ENCODE data around the gene CD52.

GRCh38 chr1:25242081-25242589 lies 5.1 kb downstream of the RSRP1 start:
- PRO-cap = no peak

DNA sequence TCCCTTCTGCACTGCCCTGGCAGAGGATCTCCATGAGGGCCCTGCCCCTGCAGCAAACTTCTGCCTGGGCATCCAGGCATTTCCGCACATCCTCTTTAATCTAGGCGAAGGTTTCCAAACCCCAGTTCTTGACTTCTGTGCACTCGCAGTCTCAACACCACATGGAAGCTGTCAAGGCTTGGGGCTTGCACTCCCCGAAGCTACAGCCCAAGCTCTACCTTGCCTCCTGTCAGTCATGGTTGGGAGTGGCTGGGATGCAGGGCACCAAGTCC lies 3.6 kb upstream of the TMEM50A start:
- PRO-cap = no peak

DNA sequence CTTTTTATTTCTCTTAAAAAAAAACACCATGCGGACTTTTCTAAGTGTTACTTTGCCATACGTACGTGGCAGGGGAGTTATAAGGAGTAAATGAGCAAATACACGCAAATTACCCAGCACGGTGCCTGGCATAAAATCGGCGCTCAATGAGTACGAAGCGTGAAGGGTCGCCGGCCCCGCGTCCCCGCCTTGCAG lies 973 bp upstream of the MACO1 start:
- PRO-cap = no peak

- PRO-cap = no peak
Measured at GRCh38 chr1:25491240-25491700, 52.1 kb upstream of the LDLRAP1 start.

DNA sequence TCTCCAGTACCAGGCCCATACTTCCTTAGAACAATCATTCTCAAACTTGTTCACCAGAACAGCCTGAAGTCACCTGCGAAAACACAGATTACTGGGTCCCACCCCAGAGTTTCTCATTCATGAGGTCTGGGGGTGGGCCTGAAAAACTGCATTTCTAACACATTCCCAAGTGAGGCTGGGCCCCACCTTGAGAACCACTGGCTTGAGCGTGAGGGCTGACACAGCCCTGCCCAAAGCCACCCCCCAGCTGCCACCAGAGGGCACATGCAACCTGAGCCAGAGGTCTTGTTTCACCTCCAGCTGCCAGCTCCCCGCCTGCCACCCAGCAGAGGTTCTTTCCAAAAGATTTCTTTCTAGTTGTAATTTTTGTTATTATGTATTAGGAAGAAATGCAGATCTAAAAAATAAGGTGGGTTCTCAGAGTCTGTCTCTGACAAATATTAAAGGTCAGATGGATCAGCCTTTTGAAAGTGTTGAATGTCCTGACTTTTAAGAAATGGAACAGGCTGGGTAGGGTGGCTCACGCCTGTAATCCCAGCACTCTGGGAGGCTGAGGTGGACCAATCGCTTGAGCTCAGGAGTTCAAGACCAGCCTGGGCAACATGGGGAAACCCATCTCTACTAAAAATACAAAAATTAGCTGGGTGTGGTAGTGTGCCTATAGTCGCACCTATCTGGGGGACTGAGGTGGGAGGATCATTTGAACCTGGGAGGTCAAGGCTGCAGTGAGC lies 39.5 kb upstream of the LDLRAP1 start:
- PRO-cap = no peak

GRCh38 chr1:25506185-25507397 lies 36.8 kb upstream of the LDLRAP1 start:
- PRO-cap = no peak

DNA sequence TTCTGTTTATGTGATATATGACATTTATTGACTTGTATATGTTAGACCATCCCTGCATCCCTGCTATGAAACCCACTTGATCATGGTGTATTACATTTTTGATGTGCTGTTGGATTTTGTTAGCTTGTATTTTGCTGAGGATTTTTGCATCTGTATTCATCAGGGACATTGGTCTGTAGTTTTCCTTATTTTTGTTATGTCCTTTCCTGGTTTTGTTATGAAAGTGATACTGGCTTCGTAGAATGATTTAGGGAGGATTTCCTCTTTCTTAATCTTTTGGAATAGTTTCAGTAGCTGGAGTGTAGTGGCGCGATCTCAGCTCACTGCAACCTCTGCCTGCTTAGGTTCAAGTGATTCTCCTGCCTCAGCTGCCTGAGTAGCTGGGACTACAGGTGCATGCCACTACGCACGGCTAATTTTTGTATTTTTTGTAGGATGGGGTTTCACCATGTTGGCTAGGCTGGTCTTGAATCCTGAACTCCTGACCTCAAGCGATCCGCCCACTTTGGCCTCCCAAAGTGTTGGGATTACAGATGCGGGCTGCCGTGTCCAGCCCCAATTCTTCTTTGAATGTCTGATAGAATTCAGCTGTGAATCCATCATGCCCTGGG lies 15.0 kb downstream of the MAN1C1 start:
- PRO-cap = no peak

DNA sequence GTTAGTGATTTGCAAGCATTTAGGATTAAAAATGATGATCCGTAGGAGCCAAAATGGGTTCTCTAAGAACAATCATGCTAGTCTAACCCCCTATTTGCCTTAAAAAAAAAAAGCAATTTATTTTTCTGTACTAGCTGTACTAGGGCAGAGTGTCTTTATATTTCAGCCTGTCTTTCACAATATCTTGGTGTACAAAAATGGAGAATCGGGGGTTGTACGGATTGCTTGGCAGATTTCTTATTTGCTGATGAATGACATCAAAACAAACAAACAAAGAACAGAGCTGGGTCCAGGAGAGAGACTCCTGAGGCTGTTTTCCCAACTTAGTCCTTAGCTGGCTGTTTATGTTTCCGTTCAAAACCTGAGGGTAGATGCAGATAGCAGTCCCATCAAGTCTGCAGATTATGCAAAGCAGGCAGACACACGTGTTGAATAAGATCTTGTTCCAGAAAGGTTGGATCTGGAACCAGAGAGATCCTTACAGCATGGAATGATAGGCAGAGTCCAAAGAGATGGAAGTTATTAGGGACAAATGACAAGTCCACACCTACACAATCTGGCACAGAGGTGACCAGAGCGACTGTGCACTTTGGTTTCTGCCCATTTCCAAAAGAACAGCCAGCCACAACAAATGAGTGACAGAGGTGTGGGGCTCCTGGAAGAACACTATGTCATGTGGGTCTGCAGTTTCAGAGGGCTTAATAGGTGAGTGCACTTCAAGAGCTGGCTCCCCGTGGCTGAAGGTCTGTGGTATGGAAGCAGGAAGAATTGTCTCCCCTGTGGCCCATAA lies 65.5 kb downstream of the MAN1C1 start:
- PRO-cap = no peak

DNA sequence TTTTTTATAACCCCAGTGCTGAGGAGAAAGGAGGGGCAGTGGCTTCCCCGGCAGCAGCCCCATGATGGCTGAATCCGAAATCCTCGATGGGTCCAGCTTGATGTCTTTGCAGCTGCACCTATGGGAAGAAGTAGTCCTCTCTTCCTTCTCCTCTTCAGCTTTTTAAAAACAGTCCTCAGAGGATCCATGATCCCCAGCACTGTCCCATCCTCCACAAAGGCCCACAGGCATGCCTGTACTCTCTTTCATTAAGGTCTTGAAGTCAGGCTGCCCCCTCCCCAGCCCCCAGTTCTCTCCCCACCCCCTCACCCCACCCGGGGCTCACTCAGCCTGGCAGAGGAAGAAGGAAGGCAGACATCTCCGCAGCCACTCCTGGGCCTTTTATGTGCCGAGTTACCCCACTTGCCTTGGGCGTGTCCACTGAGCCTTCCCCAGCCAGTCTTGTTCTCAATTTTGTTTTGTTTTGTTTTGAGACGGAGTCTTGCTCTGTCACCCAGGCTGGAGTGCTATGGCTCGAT lies 2.9 kb upstream of the MTFR1L start:
- PRO-cap = no peak

DNA sequence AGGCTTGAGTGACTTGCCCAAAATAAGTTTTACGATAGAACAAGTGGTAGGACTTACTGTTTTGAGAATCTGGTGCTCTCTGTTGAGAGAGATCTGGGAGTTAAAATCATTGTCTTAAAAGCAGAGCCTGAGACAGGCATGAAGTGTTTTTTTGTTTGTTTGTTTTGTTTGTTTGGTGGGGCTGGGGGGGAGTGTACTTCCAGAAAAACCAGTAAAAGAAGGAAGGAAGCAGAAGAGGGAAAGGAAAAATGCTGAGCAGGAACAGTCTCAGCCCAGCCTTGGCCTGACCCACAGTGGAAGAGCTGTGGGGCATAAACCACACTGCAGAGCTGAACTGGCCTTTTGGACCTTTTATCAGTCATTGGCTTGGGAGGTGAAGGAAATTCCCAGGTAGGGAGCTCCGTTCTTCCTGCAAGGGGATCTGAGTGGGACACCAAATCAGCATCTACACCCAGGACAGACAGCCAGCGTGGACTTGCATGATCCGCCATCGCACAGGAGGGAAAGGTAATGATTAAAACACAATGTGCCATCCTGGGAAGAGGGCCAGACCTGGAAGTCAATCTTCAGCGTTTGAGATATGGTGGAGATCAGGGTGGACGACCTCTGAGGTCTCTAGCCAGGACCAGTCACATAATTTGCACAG lies 1.3 kb upstream of the MTFR1L start:
- PRO-cap = bidirectional peak, plus-strand start at position 361 of the sequence, minus-strand start at position 285 of the sequence

GRCh38 chr1:25895328-25895983 lies 10.8 kb downstream of the STMN1 start:
- PRO-cap = no peak

DNA sequence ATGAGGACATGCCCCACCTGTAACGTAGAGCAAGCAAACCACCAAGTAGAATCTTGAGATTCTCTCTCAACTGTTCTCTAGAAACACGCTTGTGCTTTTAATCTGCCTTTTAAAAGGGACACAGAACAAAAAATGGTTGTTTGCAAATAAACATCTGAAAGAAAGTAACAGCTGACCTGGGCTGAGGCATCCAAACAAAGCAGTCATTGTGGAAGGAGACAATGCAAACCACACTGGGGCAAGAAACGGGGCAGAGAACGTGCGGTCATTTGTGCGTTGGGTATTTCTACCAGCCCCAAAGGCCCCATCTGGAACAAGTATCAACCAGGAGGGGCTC lies 6.1 kb downstream of the STMN1 start:
- PRO-cap = no peak

DNA sequence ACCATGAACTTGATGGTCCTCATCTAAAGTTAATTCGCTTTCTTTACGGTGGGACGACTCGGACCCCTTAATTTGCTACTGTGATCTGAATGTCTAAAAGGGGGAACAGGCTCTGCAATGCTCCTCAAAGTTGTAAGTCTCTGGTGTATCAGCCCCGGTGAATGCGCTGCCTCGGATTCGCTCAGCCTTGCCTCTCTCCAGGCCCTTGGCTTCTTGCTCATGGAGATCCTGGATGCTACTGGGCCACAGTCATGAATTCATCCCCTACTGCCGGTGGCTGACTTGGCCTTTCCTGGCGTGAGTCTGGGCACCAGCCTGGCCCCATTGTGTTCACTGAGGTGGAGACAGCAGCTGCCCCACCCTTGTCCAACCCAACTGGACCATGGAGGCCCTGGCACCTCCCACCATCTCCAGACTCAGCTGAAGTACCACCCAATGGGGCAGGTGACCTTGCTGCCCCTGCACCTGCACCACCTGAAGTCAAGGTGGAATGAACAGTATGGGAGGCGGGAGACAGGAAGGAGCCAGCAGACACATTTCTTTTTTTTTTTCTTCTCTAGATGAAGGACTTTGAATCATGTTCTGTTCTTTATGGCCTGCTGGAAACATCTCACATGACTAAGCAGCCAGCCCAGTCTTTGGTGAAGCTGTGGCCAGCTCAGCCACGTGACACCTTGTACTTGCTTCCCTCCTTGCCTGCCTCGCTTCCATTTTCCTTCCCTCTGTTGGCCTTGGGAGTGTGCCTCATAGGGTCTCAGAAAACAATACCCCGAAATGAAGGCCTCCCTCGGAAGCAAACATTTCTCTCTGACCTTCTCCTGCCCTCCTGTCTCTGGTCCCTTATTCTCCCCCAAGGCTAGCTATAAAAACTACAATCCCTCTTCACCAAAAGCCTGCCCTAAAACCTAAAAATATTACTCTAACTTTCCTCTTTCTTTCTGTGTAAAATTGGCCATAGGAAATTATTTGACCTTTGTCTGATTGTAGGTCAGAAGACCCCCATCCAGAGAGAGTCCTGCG lies 3.8 kb upstream of the SLC30A2 start:
- PRO-cap = no peak

- PRO-cap = no peak
Measured at GRCh38 chr1:26093593-26093914, 18.1 kb upstream of the PDIK1L start.

DNA sequence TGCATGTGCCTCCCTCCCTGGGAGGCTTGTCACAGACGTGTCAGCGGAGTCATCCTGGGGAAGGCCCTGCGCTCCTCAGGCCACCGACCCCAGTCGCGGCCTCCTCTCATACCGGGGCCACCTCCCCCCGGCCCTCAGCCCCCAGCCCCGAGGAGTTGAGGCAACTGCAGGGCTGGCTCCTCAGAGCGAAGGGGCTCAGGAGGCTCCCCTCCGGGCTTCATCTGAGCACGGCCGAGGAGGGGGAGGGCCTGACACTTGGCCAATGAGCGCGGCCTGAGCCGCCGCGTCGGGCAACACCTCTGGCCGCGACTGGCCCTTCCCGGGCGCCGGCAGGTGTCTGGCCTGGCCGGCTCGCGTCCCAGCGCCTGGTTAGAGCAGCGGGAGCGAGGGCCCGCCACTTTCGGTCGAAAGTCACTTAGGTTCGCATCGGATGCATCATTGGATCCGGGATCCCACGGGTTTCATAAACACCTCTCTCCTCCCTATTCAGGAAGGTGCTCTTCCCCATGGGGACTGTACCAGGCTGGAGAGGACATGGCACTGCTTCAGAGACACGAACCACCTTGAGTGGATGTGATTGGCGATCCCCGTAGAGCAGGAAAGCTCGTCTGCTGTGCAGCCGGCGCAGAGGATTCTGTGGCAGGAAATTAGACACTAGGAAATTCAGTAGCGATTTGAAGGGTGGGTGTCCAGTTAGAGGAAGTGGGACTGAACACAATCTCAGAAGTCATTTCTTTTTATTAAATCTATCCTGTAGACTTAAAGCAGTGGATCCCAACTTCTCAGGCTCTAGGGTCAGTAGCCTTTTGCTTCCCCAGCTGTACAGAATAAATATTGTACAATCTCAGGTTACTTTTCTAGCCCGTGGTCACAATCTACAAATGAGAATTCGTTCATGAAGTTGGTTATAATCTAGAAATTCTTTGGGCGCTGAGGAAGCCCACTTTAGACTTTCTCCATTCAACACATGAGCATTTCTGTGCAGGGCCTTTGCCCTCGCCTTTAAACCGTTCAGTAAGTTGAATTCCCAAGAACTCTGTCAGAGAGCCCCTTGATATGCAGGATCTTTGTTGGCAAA lies 685 bp downstream of the PDIK1L start:
- PRO-cap = bidirectional peak, plus-strand start at position 343 of the sequence, minus-strand start at position 223 of the sequence; unidirectional peak, minus-strand start at position 636 of the sequence

DNA sequence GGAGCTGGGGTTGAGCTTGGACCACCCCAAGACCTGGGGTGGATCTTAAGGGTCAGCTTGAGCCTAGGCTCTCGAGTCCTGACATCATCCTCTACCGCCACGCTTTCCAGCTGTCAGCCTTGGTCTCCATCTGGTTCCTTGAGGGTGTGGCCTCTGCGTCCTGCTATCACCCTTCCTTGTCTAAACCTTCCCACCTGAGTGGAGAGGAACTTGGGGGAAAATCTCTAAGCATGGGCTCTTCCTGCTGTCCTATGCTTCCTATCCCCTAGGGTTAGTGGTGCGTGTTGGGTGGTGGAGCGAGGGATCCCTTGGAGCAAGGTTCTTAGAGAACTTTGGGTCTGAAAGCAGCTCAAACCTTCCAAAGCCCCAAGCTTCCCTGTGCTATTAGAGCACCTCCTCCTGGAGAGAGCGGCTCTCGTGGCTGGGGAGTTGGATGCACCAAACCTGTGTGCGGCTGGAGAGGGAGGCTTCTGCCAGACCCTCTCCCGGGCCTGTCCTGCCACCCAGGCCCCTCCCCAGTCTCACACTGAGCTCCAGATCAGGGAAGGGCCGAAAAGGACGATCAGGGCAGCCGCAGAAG lies 474 bp upstream of the SH3BGRL3 start:
- PRO-cap = no peak

DNA sequence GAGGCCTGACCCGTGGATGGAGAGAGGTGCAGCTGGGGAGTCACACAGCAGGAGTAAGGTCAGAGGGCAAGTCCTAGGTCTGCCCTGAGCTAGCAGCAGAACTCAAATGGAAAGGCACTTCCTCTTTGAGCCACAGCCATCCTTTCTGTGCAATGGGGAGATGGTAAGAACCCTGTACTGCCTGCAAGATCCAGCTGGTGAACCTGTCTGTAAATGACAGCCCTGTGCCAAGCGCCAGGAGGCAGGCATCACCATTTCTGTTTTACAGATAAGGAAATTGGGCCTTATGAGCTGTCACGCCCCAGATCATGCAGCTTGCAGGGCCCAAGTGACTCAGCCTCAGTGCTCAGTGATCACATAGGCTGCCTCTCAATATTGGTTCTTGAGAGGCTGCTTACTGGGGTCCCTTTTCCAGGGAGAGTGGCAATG lies 8.7 kb downstream of the SH3BGRL3 start:
- PRO-cap = no peak

GRCh38 chr1:26317517-26318241 lies at the start of gene CD52:
CD52 (plus strand) TSS chr1:26317958.
- PRO-cap = unidirectional peak, plus-strand start at chr1:26317958

DNA sequence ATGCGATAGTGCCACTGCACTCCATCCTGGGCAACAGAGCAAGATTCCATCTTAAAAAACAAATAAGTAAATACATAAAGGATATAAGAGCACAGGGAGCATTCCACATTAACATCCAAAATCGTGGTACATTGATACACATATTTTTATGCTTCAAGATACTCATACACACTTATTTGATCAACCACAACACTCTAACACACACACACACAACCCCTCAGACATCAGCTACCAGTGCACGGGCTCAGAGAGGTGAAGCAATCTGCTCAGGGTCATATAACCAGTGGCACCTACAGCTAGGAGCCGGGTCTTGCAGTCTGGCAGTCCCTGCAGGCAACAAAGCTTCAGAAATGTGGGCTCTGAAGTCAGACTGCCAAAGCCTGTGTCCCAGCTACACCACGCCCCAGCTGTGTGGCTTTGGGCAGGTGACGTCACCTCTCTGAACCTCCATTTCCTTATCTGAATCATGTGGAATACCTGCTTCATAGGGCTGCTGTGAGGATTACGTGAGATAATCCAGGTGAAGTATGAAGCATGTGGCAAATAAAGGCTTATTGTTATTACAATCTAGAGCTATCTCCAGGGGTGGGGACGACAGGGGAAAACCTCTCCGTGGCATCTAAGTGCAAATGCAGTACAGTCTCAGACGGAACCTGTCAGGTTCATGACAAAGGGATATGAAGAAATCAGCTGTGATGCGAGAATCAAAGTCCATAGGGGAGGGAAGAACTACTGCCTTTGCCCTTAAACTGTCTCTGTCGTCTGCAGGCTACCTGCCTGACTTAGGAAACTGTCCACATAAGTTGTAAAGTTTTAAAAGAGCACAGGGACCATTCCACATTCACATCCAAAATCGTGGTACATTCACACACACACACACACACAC lies 4.9 kb upstream of the CRYBG2 start:
- PRO-cap = unidirectional peak, minus-strand start at position 346 of the sequence; unidirectional peak, plus-strand start at position 747 of the sequence; unidirectional peak, plus-strand start at position 774 of the sequence

GRCh38 chr1:26411625-26412114 lies 1.1 kb downstream of the LIN28A start:
- PRO-cap = no peak

Measured in duodenum (tissue), 1 donor.